ENCODE results near the genes FEM1C and SEMA6A.

DNA sequence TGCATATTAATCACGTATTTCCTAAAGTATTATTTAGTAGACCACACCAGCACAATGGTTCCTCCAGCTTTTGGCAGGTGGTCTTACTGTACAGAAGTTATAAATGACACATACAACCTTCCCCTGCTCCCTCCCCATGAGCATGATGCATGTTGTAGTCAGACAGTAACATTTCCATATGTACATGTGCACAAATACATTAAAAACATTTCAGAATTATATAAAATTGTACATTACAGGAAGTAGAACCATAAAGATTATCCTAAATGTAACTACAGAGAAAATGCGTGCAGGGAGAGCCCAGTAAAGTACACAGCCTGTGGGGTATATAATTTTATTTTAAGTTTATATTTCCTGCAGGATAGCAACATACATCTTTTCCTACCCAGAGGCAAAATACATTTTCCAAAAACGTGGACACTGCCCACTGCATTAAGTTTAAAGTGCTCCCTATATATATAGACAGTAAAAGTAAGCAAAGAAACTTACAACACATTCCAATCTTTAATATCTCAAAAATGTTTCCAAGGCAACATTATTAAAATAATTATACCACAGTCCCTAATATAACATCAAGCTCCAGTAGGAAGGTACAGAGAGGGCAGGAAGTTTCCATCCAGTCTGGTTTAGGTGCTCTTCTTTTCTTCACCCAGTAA lies 17.2 kb downstream of the SRP19 start:
- PRO-cap = no peak
- RAMPAGE, long total RNA, 3 experiments = no peak in any of the 3 experiments

DNA sequence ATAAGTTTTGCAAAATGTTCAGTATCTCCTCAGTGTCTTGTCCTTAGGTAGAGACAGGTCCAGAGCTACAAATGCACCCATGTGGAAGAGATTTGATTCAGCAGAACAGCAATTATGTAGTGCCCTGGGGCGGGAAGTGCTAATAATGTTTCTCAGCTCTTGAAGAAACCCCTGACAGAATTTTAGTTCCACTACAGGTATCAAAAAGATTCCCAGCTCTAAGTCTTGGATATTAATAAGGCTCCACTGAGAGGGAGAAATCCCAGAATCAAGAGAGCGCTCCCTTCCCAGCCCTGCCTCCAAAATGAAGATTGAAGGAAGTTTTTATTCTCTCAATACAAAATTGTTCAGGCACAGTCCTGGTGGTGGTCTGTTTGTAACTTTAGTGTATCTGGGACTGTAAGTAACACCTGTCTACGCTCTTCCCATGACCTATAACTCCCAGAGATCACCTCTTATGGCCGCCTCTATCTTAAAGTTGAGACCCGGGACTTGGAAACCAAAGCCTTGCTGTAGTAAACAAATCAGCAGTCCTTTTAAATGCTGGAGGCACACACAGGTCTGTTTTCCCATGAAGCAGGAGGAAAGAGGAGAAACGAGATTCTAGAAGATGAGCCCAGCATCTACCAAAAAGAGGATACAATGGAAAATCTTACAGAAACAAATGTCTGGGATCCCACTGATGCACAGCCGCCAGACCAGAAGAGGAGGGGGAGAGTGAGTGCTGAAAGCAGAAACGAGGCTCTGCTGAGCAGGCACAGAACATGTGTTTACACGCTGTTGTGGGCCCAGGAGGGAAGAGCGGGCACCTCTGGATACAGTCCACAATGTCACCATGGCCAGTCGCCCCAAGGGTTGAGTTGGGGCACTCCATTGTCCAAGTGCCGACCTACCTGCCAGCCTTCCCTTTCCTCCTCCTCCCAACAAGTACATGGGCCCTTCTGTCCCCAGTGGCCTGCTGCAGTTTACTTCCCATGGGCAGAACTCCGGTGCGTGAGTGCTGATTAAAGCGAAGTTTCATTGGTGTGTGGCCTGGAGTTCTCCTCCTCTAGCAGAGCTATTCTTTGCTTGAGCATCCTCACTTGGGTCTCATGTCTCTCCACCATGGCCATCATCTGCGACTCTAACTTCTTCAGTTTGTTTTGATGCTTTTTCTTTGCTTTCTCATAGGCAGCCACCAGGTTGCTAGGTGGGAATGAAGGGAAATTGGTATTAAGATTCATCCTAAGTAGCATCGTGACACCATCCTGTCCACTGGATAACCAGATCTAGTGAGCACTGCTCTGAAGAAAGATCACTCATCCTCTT lies 50.2 kb downstream of the DCP2 start:
- PRO-cap = no peak
- RAMPAGE, long total RNA, 3 experiments = no peak in any of the 3 experiments

DNA sequence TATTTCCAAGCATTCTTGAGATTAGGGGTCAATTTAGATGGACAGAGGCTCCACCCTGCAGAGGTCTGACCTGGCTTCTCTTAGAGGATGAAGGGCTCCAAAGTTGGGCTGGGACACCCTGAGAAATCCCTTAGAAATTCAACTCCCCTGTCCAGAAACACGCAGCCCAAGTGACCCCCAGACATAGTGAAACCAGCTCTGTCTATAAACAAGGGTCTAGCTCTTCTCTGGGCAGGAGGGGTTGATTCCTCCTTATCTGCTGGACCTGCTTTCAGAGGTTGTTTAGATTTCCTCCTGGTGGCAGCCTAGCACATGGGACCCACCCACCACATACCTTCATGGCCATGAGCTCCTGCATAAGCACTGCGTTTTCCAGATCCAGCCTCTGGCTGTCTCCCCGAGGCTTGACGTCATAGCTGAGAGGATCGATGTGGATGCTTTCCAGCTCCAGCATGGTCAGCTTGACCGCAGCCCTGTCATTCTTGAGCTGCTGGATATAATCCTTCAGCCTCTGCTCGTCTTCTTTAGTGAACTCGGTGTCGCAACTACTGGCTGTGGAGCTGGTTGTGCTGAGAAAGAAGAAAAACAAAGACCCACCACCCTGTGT lies 76.9 kb downstream of the DCP2 start:
- PRO-cap = no peak
- RAMPAGE, long total RNA, 3 experiments = no peak in any of the 3 experiments

DNA sequence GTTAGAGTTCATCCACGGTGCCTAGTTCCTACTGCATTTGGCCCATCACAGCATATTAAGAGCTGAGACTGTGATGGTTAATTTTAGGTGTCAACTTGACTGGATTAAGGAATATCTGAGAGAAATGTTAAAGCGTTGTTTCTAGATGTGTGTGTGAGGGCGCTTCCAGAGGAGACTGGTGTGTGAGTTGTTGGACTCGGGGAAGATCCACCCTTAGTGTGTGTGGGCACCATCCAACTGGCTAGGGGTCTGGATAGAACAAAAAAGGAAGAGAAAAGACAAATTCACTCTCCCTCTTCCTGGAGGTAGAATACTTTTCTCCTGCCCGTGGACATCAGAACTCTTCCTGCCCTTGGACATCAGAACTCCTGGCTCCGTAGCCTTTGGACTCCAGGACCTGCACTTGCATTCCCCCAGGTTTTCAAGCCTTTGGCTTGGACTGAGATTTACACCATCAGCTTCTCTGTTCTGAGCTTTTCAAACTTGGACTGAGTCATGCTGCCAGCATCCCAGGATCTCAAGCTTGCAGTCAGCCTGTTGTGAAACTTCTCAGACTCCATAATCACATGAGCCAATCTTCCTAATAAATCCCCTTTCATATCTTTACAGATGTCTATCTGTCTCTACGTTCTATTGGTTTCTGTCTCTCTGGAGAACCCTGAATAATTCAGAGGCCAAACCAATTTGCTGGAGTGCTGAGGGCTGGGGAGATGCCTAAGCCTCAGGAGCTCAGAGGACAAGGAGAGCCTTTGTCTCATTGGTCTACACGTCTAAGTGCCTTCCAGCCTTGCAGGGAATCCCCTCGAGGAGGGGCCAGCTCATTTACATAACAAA lies 164.4 kb downstream of the DCP2 start:
- PRO-cap = no peak
- RAMPAGE, long total RNA, 3 experiments = no peak in any of the 3 experiments

DNA sequence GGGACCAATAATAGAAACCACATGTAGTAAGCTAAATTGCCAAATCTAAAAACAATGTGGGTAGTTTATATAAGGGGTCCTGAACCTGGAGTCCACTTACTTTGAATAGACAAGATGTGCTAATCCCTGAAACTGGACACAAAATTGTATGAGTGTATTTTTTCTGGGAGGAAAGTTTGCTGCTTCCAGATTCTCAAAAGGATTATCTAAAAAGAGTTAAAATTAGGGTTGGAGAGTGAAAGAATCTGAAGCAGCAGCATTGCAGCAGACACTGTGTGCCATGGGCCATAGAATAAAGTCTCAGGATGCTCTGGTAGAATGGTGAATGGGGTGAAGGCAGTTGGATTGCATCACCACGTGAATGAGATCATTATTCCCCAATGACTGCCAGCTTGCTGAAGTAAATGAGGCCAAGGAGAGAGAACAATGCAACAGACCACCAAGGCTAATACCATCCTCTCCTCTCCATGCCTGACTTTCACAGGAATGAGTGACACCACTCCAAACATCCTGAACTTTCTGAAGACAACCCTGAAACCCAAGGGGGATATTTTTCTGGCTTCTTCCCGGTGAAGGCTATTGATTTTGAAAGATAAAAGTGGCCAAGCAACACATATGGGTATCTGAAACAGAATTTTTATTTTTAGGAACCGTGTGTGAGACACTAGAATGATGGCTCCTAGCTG lies 222.9 kb downstream of the DCP2 start:
- PRO-cap = no peak
- RAMPAGE, long total RNA, 3 experiments = no peak in any of the 3 experiments

DNA sequence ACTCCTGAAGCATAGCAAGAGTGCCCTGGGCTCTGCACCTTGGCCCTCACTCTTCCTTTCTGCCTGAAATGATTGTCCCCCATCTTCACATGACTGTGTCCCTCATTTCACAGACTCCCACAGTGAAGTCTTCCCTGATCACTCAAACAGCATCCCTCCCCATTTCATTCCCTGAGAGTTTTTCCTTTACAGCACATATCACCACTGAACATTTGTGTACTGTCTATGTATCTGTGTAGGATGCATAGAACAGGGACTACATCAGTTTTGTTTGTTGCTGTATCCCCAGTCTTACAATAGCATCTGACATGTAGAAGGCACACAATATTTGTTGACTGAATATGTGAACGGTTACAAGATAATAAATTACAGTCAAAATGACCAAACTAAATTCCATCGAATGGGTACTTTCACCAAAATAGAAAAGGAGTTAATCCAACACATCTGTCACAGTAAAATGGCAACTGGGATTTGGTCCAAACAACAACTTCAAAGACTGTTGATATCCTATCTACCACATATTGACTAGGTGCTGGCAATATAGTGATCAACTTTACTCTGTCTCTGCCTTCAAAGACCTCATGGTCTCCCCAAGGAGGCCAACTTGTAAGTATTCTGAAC lies 149.1 kb downstream of the TSSK1B start:
- PRO-cap = no peak
- RAMPAGE, long total RNA, 3 experiments = no peak in any of the 3 experiments

GRCh38 chr5:113487423-113487753 lies 865 bp downstream of the MCC start:
- PRO-cap = no peak
- RAMPAGE, long total RNA, 3 experiments = no peak in any of the 3 experiments

DNA sequence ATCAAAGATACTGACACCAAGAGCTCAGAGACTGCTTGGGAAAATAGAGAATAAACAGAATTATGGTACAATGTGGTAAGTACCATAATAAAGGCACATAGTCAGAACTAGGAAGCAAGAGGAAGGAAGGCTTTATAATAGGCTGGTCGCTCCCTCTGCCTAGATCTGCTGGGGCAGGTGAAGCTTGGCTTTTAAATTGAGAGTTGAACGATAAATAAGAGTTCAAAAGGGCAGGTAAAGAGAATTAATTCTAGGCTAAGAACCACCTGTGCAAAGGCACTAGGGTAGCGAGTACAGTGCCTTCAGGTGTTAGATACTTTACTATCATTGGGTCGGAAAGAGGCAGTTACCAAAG lies 24.0 kb upstream of the TRIM36 start:
- PRO-cap = no peak
- RAMPAGE, long total RNA, 3 experiments = no peak in any of the 3 experiments

- PRO-cap = no peak
- RAMPAGE, long total RNA, 3 experiments = no peak in any of the 3 experiments
Measured at GRCh38 chr5:115414216-115414815, 117.9 kb upstream of the CCDC112 start.

GRCh38 chr5:115544610-115544939 lies at the start of gene FEM1C:
FEM1C (minus strand) TSS chr5:115544775.
- PRO-cap = bidirectional peak, plus-strand start at chr5:115545014, minus-strand start at chr5:115544742
- RAMPAGE, long total RNA, 3 experiments = start-site peak on the minus strand in 1 of 3 experiments, at chr5:115544647-115544751 at its widest, 56 to 91 reads per replicate

GRCh38 chr5:115830304-115831029 lies 10.9 kb downstream of the ATG12 start:
- PRO-cap = no peak
- RAMPAGE, long total RNA, 3 experiments = no peak in any of the 3 experiments

DNA sequence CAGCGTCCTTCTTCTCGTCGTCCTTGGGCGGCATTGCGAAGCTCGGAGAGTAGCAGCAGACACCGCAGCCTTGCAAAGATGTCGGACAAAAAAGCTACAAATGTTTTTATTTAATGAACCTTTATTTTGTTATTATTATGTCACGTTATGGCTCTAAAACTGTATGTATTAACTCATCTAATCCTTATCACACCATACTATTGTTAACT lies 19.9 kb downstream of the ARL14EPL start:
- PRO-cap = no peak
- RAMPAGE, long total RNA, 3 experiments = no peak in any of the 3 experiments

DNA sequence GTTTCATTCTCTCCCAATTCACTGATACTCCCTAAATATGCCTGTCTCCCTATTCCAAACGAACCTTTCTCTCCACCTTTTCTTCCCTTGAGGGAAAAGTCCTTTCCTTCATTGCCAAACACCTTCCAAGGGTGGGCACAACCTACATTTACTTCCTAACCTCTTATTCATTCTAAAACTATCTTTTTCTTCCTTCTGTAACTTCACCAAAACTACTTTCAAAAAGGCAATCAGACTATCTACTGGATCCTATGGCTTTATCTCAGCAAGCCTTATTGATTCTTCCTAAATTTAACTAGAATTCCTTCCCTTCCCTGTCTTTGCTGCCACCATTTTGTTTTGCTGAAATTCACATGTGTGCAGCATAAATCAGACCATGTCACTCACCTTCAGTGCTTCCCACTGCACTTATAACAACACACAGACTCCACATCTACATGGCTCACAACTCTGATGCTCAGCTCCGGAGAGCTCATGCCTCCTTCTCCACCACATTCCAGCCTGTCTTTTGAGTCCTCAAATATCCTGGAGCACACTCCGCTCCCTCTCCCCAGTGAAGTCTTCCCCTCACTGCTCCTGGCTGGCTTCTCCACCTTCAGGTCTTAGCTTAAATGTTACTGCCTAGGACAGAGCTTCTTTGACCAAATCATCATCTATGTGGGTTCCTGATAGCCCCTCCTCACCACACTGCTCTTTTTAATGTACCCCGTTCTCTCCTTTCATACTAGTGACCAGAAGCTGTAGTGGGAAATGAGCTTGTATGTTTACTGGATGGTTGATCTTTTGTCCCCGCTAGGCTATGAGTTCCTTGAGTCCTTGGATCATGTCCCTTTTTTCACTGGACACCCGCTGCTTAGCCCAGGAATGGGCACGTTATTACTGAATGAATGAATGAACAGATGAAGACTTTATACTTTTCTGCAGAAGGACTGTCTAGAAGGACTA lies 40.4 kb downstream of the SEMA6A start:
- PRO-cap = no peak
- RAMPAGE, long total RNA, 3 experiments = no peak in any of the 3 experiments

GRCh38 chr5:116574747-116575235 lies at the start of gene SEMA6A:
SEMA6A (minus strand) TSS chr5:116574823.
- PRO-cap = bidirectional peak, plus-strand start at chr5:116574982, minus-strand start at chr5:116574823
- RAMPAGE, long total RNA, 3 experiments = no peak in any of the 3 experiments

DNA sequence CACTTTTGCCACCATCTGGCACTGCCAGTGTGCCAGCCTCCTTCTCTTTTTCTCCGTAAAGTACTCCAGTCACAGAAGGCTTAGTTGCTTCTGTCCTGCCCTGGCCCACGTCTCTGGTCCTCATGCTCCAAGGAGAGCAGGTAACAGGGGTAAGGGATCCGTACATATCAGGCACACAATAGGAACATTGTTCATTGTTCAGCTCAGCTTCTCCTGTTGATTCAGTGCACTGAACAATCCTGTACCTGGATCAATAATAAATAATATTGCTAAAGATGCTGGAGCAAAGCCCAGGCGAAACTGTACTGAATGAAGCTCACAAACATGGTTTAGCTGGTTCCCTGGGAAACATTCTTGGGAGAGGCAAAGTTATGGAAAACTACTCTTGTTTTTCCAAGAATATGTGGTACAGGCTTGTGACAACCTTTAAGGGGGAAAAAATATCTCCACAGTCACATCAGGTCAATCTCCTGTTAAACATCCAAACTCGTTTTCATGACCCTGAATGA lies 102.1 kb upstream of the SEMA6A start:
- PRO-cap = no peak
- RAMPAGE, long total RNA, 3 experiments = no peak in any of the 3 experiments

GRCh38 chr5:116777739-116778358 lies 203.2 kb upstream of the SEMA6A start:
- PRO-cap = no peak
- RAMPAGE, long total RNA, 3 experiments = no peak in any of the 3 experiments

DNA sequence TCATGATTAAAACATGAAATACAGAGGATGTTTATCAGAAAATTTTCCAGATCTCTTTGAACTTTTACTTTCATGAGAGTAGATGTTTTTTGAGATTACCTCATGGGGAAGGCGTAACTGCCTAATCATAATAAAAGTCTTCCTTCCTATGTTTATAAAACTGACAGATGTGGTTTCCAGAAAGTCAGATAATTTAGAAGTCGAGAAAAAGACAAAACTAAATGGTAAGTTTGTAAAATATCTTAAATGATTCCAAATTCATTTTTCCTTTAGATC lies 1185.5 kb upstream of the SEMA6A start:
- PRO-cap = no peak
- RAMPAGE, long total RNA, 3 experiments = no peak in any of the 3 experiments

- PRO-cap = no peak
- RAMPAGE, long total RNA, 3 experiments = no peak in any of the 3 experiments
Measured at GRCh38 chr5:118837383-118838279, 150.7 kb downstream of the DTWD2 start.

DNA sequence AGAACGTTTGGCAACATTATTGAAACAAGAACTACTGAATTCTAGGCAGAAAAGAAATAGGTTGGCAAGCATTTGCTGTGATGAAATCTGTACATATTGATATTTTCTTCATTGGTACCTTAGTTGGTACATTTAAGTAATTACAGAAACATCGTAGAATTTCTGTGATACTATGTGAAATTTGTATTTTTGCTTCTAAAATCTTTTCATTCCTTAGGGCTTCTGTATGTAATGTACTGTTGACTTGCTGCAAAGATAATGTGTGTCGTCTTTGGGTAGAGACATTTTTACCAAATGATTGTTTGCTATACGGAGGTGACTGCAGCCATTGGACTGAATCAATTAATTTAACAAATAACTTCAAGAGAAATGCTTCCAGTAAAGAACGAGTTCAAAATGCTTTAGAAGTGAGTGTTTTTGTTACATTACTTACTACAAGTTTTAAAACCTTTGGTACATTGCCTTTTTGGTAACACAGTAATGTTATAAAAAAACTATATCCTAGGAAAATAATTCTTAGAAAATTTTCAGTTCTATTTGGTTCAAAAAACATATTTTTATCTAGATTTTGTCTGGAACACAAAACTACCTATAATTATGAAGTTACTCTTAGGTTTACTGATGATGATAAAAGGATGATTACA lies 47.8 kb downstream of the DMXL1 start:
- PRO-cap = no peak
- RAMPAGE, long total RNA, 3 experiments = no peak in any of the 3 experiments

- PRO-cap = no peak
- RAMPAGE, long total RNA, 3 experiments = no peak in any of the 3 experiments
Measured at GRCh38 chr5:119321242-119322028, 34.4 kb upstream of the TNFAIP8 start.